ENCODE results near the genes IL4R, SULT1A2 and TUFM.

DNA sequence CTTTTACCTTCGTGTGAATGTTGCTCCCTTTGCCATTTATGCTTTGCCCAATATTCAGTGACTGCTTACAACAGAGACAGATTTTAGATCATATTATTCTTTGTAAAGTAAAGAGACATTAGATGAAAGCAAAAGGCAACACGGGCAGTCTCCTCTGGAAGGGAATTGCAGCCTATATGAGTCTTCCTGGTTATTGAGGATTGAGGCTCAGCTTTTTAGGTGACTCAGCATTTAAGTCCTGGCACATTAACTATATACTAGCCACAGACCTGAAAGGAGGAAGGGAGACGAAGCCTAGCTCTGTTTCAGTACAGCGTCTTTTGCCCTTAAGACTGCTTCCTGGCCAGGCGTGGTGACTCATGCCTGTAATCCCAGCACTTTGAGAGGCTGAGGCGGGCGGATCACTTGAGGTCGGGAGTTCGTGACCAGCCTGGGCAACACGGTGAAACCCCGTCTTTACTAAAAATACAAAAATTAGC is 33.3 kb upstream of the ARHGAP17 start:
- PRO-cap, result bidirectional peak, plus-strand start at position 382 of the sequence, minus-strand start at position 178 of the sequence
- RAMPAGE, long total RNA, 4 experiments, result no peak in any of the 4 experiments

- PRO-cap, result no peak
- RAMPAGE, long total RNA, 4 experiments, result no peak in any of the 4 experiments
Measured at GRCh38 chr16:25692745-25693197, 1.0 kb downstream of the HS3ST4 start.

DNA sequence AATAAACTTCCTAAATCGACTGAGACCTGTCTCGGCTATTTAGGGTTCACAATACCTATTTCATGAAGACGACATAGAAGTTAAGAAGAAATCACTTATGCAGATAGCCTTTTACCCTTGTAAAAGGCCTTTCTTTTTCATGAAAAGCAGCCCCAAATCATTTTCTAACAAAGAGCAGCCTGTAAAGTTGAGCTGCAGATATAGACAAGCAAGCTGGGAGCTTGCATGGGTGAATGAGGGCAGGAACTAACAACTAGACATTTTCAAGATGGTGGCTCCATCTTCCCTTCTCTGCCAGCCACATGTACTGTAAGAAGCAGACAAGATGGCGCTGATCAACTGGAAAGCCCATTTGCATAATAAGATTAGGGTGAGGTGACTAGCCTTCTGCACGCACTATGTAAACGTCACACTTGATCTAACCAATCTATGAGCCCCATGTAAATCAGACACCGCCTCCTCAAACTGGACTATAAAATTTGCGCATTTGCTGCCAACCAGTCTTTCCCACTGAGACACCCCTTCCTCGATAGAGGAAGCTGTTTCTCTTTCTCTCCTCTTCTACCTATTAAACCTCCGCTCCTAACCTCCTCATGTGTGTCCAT is 4.6 kb upstream of the KDM8 start:
- PRO-cap, result no peak
- RAMPAGE, long total RNA, 4 experiments, result no peak in any of the 4 experiments

GRCh38 chr16:27245121-27245664 is 23.4 kb downstream of the NSMCE1 start:
- PRO-cap, result no peak
- RAMPAGE, long total RNA, 4 experiments, result no peak in any of the 4 experiments

DNA sequence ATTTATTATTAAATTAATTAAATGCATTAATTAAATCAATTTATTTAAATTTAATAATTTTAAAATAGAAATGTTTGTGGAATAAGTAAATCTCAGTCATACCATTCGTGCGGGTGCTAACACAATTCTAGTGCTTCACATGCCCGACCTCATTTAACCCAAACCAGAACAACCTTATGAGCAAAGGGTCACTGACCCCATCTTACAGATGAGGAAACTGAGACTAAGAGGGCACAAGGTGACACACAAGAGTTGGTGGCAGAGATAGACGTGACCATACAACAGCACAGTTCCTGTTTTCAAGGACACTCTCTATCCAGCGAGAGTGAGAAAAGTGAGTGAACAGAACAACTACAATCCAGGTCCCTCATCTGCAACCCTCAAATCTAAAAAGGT is 1.4 kb downstream of the NSMCE1 start:
- PRO-cap, result no peak
- RAMPAGE, long total RNA, 4 experiments, result no peak in any of the 4 experiments

- PRO-cap, result unidirectional peak, plus-strand start at chr16:27313580; bidirectional peak, plus-strand start at chr16:27313670, minus-strand start at chr16:27313806
- RAMPAGE, long total RNA, 4 experiments, result start-site peak on the plus strand in 2 of 4 experiments, at chr16:27313566-27313954 at its widest, 32 to 275 reads per replicate
Measured at GRCh38 chr16:27313307-27314061, at the start of gene IL4R. Gene IL4R, plus strand, starts transcription at chr16:27313974.

DNA sequence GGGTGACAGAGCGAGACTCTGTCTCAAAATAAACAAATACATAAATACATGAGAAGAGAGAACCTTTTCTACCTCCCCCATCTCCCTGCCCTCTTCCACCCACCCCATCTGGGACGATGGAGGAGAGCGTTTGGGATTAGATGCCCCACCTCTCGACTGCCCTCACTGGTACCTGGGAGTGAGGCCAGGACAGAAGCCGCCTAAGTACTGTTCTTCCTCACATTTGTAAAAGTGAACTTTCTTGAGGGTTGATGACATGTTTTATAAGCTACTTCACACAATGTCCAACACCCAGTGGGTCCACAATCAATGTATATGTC is 2.5 kb downstream of the IL4R start:
- PRO-cap, result bidirectional peak, plus-strand start at position 165 of the sequence, minus-strand start at position 170 of the sequence
- RAMPAGE, long total RNA, 4 experiments, result no peak in any of the 4 experiments

DNA sequence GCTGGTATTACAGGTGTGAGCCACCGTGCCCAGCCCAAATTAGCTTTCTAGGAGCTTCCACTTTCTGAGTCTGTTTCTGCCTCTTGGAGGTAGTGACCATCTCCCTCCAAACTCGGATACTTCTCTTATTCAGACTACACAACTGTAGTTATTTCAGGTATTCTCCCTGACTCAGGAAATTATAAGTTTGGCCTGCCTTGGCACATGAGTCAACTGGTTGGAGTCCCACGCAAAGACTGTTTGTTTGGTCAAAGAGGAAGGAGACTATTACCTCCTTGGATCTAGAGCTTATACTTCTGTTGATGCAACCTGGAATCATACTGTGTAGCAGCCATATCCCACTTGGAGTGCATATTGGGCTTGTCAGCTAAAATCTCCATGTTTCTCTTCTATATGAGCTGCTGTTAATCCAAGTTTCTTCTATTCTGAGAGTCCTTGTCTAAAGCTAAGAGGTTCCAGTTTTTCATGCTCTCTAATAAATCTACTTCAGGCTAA is 7.5 kb downstream of the IL4R start:
- PRO-cap, result bidirectional peak, plus-strand start at position 208 of the sequence, minus-strand start at position 118 of the sequence
- RAMPAGE, long total RNA, 4 experiments, result no peak in any of the 4 experiments

DNA sequence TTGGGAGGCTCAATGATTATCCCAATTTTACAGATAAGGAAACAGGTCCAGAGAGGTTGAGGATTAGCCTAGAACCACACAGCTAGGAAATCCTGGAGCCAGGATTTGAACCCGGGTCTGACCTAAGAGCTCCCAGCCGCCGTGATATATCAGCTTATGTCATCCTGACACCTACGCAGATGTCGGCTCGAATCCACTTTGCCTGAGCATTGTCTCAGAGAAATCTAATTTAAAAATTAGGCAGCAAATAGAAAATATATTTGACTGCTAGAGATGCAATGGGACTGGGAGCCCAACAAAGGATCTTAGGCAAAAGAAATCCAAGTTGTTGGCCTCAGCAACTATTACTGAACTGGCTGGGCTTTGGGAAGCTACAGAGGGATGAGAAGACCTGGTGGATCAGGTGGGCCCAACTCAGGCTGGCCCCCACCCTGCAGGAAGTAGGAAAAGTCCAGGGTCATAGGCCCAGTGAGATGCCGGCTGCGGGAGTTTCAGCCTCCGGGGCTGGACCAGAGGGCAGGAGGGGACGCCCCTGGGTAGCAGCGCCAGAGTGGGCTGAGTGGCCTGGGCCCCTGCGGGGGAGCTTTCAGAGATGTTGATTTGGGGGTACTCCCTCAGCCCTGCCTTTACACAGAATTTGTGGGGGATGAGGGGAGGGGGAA is 35.1 kb upstream of the IL21R start:
- PRO-cap, result no peak
- RAMPAGE, long total RNA, 4 experiments, result no peak in any of the 4 experiments

GRCh38 chr16:27402760-27403250 is 831 bp downstream of the IL21R start:
- PRO-cap, result no peak
- RAMPAGE, long total RNA, 4 experiments, result no peak in any of the 4 experiments

- PRO-cap, result no peak
- RAMPAGE, long total RNA, 4 experiments, result no peak in any of the 4 experiments
Measured at GRCh38 chr16:27448532-27448740, 46.5 kb downstream of the IL21R start.

GRCh38 chr16:28098318-28098659 is 34.8 kb upstream of the GSG1L start:
- PRO-cap, result no peak
- RAMPAGE, long total RNA, 4 experiments, result no peak in any of the 4 experiments

DNA sequence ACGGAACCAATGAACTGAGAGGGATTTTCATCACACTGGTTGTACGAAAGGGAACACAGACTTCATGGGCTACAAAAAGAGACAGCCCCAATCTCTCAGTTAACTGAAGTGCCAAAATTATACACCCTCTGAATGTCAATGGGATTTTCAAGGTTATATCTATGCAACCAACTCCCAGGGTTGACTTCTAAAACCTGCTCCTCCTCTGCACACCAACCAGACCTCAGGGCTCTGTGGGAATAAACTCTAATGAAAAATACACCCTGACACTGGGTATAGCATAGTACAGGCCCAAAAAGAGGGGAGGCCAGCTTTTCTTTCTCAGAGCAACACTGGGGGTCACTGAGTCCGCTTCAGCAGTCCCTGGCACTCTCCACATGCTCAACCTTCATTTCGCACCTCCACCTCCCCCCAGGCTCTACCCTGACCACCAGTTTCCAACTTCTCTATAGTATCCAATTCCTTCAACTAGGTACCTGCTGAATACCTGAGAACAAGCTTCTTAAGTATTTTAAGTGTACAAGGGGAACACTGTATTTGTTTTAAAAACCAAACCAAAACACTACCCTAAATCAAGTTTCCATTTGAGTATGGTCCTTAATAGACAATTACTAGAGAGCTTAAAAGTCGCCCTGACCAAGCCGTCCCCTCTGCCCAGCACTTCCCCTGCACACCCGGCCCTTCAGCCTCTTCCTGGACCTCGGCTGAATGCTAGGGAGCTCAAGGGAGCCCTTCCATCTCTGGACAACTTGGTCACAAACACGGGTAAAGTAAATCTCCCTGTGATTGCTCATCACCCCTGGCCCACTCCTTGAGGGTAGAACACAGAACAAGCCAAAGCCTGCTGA is 64.7 kb upstream of the GSG1L start:
- PRO-cap, result no peak
- RAMPAGE, long total RNA, 4 experiments, result no peak in any of the 4 experiments

DNA sequence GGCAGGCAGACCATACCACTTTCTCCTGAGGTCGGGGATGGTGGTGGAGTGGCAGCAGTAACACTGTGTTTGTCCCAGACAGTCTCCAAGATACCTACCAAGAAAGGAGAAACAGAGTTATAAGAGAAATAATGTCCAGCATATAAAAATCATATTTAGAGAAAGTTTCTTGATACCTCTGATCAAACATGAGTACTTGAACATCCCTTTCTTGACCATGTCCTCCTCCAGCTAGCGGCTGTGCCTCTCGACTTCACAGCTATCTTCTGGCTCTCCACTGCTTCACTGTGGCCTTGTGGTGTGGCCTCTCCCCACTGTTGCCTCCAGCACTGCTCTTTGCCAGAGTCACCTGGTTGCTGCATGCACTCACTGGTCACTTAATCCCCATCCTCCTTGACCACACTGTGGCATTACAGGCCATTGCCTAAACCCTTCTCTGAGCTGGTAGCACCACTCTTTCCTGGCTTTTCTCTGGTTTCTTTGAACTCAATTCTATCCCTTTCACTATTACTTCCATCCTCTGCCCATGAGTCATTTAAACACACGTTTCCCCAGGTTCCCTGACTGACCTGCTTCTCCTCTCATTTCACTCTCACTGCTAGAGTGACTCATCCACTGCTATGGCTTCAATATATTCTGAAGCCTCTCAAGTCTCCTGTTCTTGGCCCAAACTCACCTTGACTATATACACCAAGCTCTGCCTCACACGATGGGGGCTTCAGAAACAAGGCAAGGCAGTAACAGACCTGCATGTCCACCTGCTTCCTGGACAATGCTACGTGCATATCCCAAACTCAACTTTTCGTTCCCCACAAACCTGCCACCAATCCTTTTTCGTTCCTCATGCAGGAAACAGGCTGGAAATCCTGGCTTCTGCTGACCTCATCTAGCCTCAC is 45.0 kb downstream of the XPO6 start:
- PRO-cap, result no peak
- RAMPAGE, long total RNA, 4 experiments, result no peak in any of the 4 experiments

DNA sequence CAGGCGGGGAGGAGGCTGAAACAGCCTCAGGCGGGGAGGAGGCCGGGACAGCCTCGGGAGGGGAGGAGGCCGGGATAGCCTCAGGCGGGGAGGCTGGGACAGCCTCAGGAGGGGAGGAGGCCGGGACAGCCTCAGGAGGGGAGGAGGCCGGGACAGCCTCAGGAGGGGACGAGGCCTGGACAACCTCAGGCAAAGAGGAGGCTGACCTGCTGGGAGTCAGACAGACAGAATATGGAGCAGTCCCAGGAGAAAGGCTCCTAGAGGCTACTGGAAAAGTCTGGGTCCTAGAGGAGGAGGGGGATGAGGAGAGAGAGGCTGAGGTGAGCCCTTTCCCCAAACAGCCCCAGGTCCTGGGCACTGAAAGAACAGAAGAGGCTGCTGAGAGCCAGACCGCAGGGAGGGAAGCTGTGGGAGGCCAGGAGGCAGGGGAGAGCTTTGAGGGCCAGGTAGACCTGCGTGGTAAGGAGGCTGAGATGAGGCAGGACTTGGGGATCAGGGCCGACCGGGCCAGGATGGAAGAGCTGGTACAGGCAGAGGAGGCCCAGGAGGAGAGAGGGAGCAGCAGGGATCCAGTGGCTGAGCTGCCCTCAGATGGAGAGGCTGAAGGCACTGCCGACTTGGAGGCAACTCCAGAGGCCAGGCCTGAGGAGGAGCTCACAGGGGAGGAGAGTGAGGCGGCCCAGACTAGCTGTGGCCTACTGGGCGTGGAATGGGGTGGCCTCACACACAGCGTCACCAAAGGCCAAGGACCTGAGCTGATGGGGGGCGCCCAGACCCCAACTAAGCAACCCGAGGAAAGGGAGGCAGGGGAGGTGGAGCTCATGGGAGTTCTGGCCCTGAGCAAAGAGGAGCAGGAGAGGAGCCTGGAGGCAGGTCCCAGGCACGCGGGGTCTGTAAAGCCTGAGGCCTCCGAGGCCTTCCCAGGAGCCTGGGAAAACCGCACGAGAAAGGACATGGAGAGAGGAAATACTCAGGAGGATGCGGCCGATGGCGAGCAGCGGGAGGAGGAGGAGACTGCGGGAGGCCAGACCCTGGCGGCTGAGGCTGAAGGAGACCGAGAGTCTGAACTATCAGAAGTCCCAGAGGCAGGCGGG is 1.9 kb downstream of the APOBR start:
- PRO-cap, result no peak
- RAMPAGE, long total RNA, 4 experiments, result start-site peak on the plus strand in 1 of 4 experiments, centred at positions 266 to 554 of the sequence, 5 to 8 reads per replicate

DNA sequence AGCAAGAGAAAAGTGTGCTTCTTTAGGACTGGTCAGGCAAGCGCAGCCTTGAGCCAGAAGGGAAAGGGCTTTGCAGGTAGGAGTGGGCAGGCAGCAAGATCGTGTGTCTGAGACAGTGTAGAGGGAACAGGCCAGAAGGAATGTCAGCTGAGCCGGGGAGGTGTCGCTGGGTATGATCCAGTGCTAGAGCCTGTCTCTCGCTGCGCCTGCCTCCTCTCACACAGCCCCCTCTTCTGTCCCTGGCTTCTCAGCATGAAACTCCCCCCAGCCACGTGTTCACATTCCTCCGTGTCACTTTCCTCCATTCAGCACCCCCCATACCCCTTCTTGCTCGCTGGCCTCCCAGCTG is 18.9 kb downstream of the SGF29 start:
- PRO-cap, result no peak
- RAMPAGE, long total RNA, 4 experiments, result no peak in any of the 4 experiments

- PRO-cap, result no peak
- RAMPAGE, long total RNA, 4 experiments, result no peak in any of the 4 experiments
Measured at GRCh38 chr16:28596609-28597314, at the start of gene SULT1A2. Gene SULT1A2, minus strand, starts transcription at chr16:28597050.

DNA sequence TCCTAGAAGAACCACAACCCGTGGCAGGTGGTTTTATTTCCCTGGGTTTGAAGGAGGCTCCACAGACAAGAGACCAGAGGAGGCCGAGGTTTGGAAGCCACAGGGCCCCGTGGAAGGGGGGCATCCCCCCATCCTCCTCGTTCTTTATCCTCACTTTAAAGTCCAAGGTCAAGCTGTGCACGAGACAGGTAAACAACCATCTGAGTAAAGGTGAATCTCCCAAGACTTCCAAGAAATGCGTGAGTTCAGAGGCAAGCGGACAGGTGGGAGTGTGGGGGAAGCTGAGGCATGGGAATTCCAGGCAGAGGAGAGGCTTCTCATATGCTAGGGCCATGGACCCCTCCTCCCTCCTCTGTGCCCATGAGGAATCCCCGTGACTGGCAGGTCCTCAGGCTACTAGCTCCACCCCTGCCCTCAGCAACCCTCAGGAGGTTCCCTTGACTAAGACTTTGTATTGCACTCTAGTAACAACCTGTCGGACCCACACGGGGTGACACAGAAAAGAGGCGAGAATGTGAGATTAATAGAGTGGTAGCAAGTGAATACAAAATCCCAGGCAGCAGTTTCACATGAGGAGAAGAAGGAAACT is 947 bp upstream of the SULT1A1 start:
- PRO-cap, result no peak
- RAMPAGE, long total RNA, 4 experiments, result no peak in any of the 4 experiments

- PRO-cap, result no peak
- RAMPAGE, long total RNA, 4 experiments, result no peak in any of the 4 experiments
Measured at GRCh38 chr16:28823374-28823698, 537 bp downstream of the ATXN2L start.

GRCh38 chr16:28845771-28847002 is at the start of gene TUFM:
Gene TUFM, minus strand, starts transcription at chr16:28846348.
- PRO-cap, result bidirectional peak, plus-strand start at chr16:28846606, minus-strand start at chr16:28846364
- RAMPAGE, long total RNA, 4 experiments, result start-site peak on the plus strand in 2 of 4 experiments, at chr16:28846602-28846715 at its widest, 10 to 53 reads per replicate; start-site peak on the minus strand in 4 of 4 experiments, at chr16:28846273-28846348 at its widest, 470 to 2,067 reads per replicate

Measured in gastroesophageal sphincter (tissue), 4 donors.